ENCODE measurements around the genes OCM and ZNF316.

GRCh38 chr7:5635162-5635880 lies 42.7 kb downstream of the FSCN1 start:
- RRBS: no CpG with 5 or more reads among the region's 10 CpGs

- RRBS: no CpG with 5 or more reads among the region's 3 CpGs
These were observed 89.9 kb downstream of the RNF216 start for GRCh38 chr7:5691670-5691884.

- RRBS: 86% methylated on average over 1 of the region's 12 CpGs
These were observed 85.2 kb downstream of the RNF216 start for GRCh38 chr7:5696262-5696665.

DNA sequence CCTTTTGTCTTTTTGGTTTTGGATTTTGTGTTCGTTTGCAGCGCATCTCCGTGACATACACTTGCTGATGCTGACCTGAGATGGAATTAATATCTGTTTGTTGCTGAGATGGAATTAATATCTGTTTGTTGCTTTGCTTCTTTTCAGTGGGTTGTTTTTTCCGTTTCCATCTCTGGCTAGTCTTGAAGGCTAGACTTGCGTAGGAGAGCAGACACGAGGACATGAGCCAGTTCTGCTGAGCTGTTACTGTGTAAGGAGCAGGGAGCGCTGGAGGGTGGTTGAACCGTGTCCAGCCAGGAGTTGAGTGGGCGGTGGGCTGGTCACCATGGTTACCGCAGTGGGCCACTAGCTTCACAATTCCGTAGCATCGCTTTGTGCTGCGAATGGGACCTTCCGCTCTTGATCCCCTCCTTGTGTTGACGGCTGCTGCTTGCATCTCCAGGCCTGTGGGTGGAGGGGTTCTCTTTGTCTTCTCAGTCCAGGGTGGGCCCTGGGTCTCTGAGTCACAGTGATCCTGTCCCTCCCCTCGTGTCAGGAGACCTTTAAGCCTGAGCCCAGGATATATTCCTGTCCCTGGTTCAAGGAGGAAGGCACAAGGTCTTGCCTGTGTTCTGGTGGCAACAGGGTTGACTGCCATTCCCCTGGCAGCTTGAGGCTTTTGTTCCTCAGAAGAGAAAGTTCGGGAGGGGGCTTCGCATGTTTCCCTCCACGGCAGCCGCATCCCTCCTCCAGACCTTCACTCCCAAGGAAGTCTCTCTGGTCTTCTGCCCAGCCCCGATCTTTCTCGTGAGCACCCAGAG lies 49.4 kb upstream of the OCM start:
- RRBS: no CpG with 5 or more reads among the region's 22 CpGs

DNA sequence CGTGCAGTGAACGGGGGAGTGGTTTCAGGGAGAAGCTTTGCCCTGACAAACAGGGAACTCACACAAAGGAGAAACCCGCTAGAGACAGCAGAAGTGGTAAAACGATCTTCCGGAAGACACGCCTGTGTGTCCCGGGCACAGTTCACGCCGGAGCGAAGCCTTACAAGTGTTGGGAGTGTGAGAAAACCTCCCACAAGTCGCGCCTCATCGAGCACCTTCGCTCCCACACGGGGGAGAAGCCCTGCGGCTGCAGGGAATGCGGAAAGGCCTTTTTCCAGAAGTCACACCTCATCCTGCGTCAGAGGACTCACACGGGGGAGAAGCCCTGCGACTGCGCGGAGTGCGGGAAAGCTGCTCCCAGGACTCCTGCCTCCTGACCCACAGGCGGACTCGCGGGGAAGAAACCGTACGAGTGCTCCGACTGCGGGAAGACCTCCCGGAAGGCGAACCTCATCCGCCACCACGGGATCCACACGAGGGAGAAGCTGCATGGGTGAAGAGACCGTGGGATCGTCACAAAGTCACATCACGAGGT lies 33.3 kb upstream of the OCM start:
- RRBS: no CpG with 5 or more reads among the region's 38 CpGs

GRCh38 chr7:5880351-5880946 lies at the start of gene OCM:
Gene OCM, plus strand, starts transcription at chr7:5880798.
- RRBS: no CpG with 5 or more reads among the region's 15 CpGs

- RRBS: no CpG with 5 or more reads among the region's 15 CpGs
These were observed 3.5 kb downstream of the AIMP2 start for GRCh38 chr7:6012372-6013216.

DNA sequence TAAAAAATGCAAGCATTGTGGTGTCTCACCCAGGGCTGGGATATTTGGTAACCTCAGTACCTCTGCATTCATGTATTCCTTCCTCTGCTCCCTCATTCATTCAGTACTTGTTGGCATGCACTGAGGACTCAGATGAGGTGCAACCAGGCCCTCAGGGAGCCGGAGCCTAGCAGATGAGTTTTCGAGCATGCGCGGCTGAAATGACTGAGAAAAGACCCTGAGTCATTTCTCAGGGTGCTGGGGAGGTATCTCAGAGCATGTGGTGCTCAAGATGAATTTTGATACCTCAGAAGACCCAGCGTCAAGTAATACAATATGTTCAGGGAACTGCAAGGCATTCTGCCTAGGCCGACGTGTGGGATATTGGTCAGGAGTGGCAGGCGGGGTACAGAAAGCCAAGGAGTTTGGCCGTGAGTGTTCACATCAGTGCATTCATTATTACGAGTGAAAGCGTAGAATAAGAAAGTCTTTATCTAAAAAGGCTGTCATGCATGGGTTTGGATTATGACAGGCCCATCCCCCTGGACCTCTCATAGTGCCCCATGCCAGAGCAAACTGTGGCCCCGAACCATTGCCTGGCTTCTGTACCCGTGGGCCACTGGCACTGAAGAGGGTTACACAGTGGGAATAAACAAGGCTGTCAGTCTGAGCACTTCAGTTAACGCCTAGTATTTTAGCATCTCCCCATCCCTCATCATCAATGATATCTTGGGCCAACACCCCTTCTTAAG lies 7.5 kb downstream of the AIMP2 start:
- RRBS: no CpG with 5 or more reads among the region's 14 CpGs

- RRBS: no CpG with 5 or more reads among the region's 4 CpGs
These were observed 14.8 kb downstream of the CYTH3 start for GRCh38 chr7:6257674-6258057.

DNA sequence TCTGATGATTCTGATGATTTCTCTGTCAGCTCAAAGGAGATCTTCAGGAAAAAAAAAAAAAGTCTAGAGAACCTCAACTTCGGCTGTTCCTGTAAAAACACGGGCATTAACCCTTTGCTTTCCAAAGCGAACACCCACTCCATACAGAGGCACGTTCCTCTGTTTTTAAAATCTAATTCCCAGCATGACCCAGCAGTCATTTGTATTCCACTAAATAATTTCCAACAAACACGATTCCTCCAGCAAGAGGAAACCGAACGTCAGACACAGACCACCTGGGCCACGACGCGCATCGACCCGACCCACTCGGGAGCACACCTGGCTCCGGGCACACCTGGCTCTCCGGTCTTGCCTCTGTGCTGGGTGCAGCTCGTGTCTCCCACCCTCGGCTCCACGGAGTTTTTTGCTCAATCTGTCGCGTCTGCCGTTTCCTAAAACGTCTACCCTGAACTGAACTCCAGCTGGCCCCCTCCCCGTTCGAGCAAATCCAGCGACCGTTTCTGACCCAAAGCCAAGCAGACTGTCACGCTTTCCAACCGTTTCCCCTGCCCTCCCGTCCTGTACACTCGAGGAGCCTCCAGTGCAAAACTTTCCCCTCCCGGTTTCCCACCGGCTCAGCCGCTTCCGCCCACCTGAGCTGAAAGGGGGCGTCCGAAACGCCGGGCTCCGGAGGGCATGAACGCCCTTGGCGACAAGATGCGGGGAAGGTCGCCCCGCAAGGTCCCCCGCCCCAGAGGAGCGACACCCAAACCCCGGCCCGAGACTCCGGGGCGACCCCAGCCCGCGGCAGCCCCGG lies 788 bp downstream of the CYTH3 start:
- RRBS: 2% methylated on average over 15 of the region's 53 CpGs

DNA sequence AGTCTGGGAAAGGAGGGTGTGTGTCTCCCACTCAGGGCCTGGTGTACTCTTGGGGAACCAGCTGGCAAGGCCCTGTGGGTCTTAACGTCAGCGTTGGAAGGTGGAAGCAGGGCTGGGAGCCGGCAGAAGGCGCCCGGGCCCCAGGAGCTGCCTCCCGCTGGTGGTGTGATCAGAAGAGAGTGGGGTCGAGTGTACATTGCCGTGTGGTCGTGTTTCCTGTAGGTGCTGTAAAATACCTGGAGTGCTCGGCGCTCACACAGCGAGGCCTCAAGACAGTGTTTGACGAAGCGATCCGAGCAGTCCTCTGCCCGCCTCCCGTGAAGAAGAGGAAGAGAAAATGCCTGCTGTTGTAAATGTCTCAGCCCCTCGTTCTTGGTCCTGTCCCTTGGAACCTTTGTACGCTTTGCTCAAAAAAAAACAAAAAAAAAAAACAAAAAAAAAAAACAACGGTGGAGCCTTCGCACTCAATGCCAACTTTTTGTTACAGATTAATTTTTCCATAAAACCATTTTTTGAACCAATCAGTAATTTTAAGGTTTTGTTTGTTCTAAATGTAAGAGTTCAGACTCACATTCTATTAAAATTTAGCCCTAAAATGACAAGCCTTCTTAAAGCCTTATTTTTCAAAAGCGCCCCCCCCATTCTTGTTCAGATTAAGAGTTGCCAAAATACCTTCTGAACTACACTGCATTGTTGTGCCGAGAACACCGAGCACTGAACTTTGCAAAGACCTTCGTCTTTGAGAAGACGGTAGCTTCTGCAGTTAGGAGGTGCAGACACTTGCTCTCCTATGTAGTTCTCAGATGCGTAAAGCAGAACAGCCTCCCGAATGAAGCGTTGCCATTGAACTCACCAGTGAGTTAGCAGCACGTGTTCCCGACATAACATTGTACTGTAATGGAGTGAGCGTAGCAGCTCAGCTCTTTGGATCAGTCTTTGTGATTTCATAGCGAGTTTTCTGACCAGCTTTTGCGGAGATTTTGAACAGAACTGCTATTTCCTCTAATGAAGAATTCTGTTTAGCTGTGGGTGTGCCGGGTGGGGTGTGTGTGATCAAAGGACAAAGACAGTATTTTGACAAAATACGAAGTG lies 28.1 kb downstream of the RAC1 start:
- RRBS: no CpG with 5 or more reads among the region's 36 CpGs

- RRBS: no CpG with 5 or more reads among the region's 18 CpGs
These were observed 30.5 kb downstream of the DAGLB start for GRCh38 chr7:6417057-6417786.

DNA sequence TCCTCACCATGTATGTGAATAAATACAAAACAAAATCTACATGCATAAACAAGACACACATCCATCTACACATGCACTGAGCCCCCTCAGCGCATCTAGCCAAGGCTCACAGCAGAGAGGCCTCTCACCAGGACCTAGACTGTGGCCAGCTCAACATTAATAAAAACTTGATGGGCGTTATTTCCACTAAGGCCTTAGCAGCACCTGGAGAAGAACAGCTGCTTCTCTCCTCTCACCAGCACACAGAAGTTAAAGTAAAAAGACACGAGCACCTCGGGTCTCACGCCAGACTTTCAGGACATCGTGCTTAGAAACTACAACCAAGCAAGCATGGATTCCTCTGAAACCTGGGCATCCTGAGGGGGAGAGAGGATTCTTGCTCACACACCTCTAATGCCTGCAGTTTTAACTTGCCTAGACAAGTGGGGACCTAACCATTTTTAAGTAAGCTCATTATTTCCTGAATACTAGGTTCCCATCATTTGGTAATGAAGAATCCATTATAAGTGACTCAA lies 11.8 kb downstream of the KDELR2 start:
- RRBS: no CpG with 5 or more reads among the region's 6 CpGs

DNA sequence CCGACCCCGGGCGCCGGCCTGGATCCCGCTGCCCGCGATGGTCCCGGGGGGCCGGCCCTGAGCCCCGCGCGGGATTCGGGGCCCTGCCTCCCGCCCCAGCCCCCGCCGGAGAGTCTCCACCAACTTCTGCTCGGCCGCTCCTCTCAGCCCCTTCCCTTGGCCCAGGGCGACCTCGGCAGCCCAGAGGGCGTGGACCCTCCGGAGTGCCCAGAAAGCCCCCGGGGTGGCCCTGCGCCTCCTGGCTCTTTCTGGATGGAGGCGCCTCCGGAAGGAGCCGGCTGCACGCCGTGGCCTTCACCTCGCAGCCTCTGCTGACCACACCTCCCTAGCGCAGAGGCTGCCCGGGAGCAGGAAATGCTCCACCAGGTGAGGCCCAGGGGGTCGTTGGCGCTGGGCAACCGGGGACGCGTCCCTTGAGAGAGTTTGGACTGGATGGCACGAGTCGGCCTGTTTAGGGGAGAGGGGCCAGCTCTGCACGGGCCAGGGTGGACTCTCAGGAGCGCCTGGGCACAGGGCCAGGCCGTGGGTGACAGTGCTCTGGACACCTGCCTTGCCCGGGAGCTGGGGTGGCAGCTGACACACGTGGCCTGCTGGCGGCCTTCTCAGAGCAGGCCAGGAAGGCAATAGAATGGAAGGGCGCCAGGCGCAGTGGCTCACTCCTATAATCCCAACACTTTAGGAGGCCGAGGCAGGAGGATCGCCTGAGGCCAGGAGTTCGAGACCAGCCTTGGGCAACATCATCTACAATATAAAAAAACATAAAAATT lies 594 bp downstream of the ZNF853 start:
- RRBS: 3% methylated on average over 25 of the region's 50 CpGs

DNA sequence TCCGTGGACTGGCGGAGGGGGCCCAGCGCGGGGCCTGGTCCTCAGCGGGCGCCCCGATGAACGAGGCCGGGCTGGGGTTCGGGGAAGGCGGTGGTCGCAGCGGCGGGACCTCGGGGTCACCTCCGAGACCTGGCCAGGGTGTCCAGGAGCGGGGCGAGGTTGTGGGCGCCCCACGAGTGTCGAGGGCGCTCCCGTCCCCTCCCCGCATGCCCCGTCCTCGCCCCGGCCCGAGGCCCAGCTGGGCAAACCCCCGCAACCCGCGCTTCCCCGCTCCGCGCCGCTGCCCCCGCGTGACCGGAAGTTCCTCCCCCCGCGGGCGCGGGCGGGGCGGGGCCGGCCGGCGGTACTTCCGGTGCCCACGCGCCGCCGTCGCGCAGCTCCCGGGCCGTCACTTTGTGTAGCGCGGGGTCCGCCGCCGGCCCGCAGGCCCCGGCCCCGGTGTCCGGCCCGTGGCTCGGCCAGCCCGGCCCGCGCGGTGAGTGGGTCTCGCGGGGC lies at the start of gene ZNF316:
Gene ZNF316 (plus strand): TSS at position 346 of the 495 bp plus-strand sequence.
- RRBS: 3% methylated on average over 30 of the region's 73 CpGs

GRCh38 chr7:6637468-6638272 lies 552 bp downstream of the ZNF316 start:
- RRBS: 4% methylated on average over 35 of the region's 78 CpGs

DNA sequence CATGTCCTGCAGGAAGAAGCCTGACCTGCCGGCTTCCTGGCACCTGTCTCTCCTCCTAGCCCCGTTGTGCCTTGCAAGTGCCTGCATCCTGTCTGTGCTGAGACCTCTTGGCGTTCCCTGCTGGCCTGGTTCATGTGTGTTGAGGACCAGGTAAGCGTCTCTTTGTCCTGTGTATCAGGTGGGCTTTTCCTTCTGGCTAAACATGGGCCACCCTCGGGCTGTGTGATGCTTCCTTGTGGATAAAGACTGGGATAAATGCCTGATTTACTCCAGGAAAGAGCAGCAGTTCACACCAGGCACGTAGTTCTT lies 4.6 kb downstream of the ZNF316 start:
- RRBS: no CpG with 5 or more reads among the region's 6 CpGs

DNA sequence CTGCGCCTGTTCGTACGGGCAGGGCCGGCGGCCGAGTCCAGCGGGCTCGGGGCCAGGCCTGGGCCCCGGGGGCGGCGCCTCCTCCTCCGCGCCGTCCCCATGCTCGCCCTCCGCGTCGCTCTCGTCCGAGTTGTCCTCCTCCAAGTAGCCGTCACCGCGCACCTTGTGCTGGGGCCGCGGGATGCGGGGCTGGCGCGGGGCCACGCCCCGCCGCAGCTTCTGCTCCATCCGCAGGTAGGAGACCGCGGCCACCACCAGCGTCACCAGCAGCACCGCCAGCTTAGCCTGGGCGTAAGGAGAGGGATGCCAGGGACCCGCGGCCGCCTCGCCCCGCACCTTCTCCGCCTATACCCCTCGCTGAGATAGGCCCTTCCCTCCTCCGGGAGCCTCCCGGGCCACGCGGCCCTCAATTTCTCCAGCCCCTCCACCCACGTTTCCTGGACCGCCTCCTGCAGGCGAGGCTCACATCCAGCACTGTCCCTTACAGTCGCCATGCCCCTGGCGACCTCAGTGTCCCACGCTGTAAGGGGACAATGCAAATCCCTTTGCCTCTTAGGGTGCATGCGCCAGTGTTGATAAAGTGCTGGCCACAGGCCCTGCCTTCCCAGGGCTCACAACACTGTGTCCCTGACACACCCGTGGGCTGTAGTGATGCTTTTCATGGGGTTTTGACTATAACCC lies 29.6 kb upstream of the CCZ1B start:
- RRBS: no CpG with 5 or more reads among the region's 56 CpGs

- RRBS: no CpG with 5 or more reads among the region's 4 CpGs
These were observed 164.3 kb upstream of the CCZ1B start for GRCh38 chr7:6990387-6990818.

DNA sequence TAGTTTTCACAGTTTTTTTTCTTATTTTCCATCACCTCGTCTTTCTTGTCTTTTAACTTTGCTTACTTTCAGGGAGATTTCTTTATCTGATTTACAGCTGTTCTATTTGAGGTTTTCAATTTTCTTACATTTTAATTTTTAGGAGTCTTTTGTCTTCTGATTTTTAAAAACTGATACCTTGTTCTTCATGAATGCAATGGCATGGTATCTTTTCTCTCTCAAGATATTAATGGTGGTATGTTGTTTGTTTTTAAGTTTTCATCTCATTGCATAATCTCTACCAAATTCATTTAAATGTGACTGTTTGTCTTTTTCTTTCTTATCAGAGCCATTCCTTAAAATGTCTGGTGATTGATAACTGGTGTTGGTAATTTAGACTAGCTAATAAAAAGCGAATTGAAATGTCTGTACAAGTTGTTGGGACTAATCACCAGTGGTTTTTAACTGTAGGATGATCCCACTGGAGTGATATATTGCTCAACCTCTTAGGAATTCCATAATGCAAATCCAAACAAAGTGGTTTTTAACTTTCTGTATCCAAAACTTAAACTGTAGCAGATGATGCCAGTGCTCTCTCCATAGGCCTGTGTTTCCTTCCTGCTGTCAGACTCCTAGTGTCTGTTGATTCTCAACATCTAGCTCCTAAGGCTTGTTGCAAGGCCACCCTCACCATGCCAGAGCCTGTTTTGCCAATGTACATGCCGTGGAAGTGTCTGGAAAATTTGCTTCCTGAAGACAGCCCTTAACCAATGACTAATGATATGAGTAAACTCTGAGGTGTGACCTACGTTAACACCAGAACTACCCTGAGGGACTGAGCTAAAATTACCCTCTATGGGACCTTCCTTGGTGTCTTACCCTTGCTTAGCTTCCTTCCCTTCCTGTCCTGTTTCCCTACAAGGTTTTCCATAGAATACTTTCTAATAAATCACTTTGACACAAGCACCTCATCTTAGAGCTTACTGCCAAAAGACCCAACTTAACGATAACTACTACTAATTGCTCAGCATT lies 39.1 kb downstream of the C1GALT1 start:
- RRBS: no CpG with 5 or more reads among the region's 5 CpGs